Measurements from ENCODE around the gene SPESP1.

DNA sequence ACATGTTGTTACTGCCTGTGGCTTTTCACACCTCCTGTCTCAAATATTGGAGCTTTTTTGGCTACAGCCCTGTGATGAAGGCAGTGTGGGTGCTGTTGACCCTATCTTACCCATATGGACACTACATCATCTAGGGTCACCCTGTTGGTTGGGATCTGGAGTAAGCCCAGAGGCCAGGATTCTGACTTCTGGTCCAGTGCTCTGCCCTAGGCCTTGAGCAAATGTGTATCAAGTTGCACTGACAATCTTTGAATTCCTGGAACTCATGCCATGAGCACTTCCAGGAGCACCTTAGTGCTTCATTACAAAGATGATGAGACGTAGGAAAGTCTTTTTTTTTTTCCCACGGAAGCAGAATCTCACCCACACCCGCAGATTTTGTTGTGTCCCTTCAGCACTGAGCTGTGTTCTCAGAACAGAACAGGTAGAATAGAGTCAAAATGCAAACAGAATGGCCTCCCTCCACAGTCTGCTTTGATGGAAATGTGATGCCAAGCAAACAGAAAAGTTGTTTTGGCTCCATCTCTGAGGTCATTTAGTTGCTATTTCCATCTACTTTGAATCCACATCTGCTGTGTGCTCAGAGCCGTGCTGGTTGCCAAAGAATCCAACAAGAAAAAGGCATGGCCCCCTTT lies 49.6 kb downstream of the SMAD3 start:
- RRBS: no CpG with 5 or more reads among the region's 4 CpGs

DNA sequence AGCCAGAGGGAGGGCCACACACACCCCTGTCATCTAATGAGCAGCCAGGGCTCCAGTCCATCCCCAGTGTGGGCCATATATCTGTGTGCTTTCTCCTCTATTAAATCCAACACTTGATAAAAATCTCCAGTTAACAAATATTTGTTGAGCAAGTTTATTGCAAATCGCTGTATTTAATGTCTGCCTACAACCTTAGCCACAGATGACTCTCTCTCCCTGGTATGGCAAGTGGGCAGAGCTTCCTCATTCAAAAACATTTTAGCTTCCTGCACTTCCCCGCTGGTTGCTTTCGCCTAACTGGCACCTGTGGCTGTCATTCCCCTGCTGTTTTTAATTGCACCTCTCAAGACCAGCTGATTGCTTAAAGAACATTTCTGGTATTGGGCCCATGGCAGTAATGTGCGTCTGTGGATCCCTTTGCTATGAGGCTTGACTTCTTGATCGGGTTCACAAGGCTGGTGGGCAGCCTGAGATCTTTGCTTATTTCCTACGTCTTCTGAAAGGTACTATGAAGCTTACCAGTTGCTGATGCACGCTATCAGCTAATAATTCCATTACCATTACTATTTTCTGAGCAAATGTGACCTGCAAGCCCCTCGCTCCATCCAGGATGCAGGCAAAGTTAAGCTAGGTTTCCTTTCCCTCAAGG lies 83.0 kb downstream of the SMAD3 start:
- RRBS: no CpG with 5 or more reads among the region's 8 CpGs

DNA sequence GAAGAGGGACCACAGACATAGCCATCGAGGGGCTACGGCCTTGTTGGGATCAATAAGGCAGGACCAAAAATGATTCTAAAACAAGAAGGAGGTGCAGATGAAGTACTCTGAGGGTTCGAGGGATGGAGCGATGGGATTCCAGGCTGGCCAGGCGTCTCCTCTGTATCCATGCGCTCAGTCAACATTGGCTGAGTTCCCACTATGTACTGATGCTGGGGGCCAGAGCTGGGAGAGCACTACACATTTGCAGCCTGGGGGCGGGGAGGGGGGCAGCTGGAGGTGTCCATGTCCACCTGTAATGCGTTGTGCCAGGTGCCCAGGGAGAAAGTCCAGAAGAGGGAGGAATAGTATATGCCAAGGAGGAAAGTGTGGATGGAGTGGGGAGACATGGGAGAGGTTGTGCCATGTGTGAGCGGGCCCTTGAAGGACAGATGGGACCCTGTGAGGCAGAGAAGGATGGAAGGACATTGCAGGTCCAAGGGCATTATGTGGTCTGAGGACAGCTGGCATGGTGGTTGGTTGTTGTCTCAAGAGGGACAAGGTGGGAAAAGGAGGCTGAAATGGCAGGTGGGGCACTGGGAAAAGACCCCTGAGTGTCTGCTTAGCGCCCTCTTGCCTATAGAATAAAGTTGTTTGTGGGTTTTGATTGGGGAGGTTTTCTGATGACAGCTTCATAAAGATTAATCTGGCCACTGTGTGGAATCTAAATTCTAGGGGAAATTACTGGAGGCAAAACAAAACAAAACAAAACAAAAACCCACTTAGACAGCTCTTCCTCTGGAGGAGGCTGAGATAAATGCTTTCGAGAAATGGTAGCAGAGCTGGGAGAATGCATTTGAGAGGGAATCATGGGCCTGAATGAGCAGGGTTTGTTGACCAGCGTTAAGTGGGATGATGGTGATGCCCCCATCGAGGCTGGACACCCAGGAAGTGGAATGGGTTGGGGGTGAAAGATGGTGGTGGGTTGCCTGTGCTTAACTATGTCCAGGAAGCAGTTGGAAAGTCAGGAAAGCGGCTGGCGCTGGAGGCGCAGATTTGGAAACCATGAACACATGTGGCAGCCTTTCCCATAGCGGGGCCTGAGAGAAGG lies 81.1 kb downstream of the AAGAB start:
- RRBS: no CpG with 5 or more reads among the region's 17 CpGs

GRCh38 chr15:67175505-67176517 lies 78.7 kb downstream of the AAGAB start:
- RRBS: 0% methylated on average over 2 of the region's 20 CpGs

DNA sequence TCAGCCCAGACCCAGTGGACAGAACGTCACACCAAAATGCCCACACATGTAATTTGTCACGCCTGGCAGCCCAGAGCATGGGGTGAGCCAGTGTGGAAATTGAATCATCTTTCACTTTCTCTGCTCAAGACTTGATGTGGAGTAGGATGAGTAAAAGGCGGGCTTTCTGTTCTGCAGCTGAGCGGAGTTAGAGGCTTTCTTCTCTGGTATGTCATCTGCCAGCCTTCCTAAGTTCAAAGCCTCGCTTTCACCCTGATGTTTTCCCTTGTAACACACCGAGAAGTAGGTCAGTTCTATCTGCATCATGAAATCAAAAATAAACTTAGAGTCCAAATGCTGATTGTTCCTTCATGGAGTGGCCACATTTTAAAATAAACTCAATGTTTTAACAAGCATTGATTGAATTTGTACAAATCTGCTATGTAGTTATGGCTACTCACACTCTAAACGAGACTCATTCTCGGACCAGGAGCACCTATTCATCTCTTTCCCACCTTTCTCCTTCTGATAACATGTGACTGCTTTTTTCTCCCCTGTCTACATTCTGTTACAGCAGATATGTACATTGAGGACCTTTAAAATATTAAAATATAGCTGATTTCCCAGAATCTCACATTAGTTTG lies 62.3 kb upstream of the SKOR1 start:
- RRBS: no CpG with 5 or more reads among the region's 8 CpGs

GRCh38 chr15:67833812-67834512 lies 8.7 kb downstream of the SKOR1 start:
- RRBS: no CpG with 5 or more reads among the region's 38 CpGs

- RRBS: 2% methylated on average over 17 of the region's 31 CpGs
Observed at GRCh38 chr15:68054682-68055141, 597 bp downstream of the PIAS1 start.

DNA sequence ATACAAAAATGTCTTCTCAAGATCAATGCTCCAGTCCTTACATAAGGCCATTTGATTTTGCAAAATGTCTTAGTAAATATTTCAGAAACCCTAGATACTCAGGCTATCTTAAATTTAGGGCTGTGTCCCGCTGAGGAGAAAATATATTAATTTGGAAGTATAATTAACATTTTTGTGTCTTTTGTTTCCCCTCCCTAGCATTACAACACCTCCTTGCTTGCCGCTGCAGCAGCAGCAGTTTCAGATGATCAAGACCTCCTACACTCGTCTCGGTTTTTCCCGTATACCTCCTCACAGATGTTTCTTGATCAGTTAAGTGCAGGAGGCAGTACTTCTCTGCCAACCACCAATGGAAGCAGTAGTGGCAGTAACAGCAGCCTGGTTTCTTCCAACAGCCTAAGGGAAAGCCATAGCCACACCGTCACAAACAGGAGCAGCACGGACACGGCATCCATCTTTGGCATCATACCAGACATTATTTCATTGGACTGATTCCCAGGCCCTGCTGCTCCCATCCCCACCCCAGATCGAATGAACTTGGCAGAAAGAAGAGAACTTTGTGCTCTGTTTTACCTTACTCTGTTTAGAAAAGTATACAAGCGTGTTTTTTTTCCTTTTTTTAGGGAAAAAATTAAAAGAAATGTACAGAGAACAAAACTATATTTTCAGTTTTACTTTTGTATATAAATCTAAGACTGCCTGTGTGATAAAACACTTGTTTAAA lies 17.6 kb downstream of the CALML4 start:
- RRBS: no CpG with 5 or more reads among the region's 10 CpGs

DNA sequence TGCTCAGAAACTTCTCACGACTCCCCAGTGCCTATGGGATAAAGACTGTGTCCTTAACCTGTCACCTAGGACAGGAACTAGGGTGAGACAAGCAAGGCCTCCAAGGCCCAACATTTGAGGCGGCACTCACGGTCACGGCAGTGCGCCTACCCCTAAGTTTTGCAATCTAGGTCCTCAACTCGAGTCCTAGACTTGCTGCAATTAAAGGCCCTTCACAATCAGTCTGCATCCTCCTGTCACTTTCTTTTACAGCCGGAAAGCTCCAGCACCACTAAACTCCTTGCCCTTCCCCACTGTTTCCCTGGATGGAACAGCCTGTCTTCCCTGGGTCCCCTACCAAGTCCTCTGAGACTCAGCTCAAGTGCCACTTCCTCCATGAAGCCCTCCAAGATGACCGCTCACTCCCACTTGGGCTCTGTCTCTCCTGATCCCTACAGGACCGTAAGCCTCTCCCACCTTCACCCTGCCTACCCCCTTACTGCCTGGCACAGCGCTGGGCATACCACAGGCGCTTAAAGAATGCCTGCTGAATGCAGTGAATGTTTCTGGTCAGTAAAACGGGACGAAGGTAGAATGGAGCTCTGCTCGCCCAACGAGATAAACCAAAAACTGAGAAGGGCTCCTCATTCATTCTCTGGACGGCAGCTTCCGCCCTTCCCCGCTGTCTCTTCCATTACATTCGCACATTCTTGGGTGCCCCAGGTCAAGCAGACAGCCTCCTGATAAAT lies 1.0 kb downstream of the CLN6 start:
- RRBS: no CpG with 5 or more reads among the region's 19 CpGs

GRCh38 chr15:68326498-68327709 lies 49.4 kb downstream of the FEM1B start:
- RRBS: 65% methylated on average over 2 of the region's 19 CpGs

DNA sequence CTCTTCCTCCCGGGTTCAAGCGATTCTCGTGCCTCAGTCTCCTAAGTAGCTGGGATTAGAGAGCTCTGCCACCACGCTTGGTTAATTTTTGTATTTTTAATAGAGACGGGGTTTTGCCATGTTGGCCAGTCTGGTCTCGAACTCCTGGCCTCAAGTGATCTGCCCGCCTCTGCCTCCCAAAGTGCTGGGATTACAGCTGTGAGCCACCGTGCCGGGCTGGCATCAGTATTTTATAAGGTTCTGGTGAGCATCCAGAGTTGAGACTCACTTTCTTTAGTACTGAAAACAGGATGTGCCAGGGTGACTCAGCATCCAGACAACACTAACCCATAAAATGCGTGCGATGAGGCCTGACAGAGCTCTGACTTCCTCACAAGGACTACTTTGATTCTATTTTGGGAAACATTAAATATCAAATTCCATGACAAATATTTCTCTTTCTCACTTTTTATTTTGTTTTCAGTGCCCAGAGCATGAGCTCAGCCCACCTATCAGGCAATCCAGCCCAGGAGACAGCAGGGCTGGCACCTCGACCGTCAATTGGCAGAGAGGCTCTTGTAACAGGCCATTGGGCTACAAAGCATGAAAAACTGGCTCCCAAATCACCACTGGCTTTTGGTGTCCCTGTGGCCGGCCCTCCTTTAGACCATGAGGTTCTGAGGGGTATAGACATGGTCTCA lies 74.9 kb downstream of the FEM1B start:
- RRBS: no CpG with 5 or more reads among the region's 14 CpGs

GRCh38 chr15:68637923-68638439 lies 59.2 kb downstream of the CORO2B start:
- RRBS: no CpG with 5 or more reads among the region's 3 CpGs

DNA sequence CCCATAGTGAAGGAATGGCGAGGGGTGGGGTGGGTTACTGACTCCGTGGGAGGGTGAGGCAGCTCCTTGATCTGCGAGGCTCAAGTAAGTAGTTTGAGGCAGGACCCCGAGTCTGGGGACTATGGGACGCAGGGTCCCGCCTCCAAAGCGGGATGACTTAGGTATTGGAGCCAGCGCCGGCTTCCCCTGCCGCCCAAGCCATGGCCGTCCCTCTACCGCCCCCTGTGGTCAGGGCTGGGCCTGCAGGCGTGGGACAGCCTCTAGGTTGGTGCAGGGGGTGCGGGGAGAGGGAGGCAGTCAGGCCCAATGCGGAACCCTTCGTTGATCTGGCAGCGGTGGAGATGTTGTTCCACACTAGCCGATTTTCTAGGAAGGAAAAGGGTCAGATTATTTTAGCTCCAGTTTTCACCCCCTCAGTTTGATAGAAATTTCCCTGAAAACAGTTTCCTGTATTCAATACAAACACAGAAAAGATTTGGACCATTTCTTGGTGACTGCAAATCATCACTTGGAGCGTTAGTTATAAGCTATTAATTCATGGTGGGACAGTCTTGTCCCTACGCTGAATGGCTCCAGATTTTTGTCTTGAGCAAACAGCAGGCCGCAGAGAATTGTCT lies 72.4 kb downstream of the CORO2B start:
- RRBS: no CpG with 5 or more reads among the region's 21 CpGs

DNA sequence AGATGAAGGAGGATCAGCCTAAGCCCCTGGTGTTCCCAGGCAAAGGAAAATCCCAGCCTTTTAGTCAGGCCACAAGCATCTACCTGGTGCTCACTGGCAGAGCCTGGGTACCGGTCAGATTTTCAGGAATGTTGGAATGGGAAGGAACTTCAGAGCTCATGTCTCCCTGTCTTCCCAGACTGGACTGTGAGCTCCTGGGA lies 117.9 kb downstream of the CORO2B start:
- RRBS: no CpG with 5 or more reads among the region's 1 CpG

DNA sequence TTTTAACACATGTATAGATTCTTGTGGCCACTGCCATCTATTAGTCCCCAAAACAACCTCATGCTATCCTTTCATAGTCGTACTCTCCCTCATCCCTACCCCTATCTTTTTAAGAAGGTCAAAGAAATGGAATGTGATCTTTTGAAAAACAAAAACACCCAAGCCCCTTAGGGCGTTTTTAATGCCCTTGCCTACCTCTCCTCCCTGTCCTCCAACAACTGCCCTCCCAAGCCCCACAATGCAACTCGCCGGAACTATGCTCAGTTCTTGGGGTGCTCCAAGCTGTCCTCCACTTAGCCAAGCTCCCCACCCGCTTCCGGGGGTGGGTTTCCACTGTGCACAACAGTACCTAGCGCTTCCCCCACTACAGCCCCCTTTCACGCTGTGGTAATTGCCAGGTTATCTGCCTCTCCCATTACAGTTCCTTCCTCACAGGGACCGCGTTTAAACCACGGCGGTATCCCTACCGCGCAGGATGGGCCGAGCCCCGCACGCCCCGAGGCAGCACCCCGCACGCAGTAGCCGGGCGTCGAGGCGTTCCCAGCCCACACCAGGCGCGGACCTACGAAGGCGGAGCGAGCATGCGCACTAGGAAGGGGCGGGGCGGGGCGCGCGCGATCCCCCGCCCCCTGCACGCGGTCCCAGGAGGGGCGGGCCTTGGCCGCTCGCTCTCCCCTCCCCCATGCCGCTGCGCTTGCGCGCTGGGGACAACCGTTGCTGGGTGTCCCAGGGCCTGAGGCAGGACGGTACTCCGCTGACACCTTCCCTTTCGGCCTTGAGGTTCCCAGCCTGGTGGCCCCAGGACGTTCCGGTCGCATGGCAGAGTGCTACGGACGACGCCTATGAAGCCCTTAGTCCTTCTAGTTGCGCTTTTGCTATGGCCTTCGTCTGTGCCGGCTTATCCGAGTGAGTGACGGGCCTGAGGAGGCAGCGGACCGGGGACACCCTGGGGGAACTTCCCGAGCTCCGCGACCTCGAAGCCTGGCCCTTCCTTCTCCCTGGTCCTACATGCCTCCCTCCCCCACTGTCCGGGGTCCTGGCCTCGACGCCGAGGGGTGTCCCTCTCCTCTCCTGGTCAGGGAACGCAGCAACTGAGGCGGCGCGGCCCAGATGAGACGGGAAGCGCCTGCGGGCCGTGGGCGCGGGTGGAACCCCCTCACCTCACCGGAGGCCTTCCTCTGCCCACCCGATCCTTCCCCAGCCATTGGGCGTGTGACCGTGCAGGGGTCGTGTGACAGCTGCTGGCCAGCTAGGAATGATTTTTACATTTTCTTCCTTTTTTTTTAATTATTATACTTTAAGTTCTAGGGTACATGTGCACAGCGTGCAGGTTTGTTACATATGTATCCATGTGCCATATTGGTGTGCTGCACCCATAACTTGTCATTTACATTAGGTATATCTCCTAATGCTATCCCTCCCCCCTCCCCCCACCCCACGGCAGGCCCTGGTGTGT lies at the start of gene SPESP1:
Gene SPESP1 (plus strand): TSS at position 714 of the 1,456 bp plus-strand sequence.
- RRBS: 96% methylated on average over 18 of the region's 88 CpGs

GRCh38 chr15:69074846-69075290 lies 60.4 kb downstream of the NOX5 start:
- RRBS: no CpG with 5 or more reads among the region's 6 CpGs

DNA sequence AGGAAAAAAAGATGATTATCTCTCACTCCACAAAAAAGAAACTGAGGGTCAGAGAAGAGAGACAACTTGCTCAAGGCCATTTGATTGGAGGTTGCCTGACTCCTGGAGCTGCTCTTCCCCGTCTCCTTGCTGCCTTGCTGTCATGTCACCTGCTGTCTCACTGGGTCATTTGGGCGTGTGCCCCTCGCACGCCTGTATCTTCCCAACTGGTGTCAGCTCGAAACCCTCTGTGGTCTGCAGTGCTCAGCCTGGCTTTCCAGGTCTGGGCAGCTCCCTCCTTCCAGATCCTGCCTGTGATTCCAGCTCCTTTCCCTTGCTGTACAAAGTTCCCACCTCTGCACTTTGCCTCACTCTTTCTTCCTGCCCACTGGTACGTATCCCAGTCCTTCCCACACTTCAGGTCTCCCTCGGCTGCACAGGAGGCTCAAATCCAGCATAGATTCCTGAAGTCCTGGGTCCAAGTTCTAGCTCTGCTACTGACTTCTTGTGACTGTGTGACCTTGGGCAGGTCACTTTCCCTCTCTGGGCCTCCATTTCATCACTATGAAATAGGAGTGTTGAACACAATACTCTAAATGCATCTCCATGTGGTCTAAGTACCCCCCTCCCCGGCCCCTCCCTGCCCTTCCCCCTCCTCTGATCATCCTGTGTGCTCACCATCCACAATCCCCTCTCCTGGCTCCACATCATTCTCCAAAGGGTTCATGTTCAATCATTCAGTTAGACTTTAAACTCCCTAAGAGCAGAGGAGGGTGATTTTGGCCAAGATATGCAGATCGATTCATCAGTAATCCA lies 2.0 kb upstream of the PAQR5 start:
- RRBS: no CpG with 5 or more reads among the region's 9 CpGs

GRCh38 chr15:69305308-69306213 lies 6.8 kb downstream of the PAQR5 start:
- RRBS: no CpG with 5 or more reads among the region's 20 CpGs

GRCh38 chr15:69454397-69455577 lies 2.2 kb downstream of the RPLP1 start:
- RRBS: no CpG with 5 or more reads among the region's 7 CpGs

- RRBS: no CpG with 5 or more reads among the region's 4 CpGs
Observed at GRCh38 chr15:69482689-69483188, 30.1 kb downstream of the RPLP1 start.

Data from SK-N-MC (cell line).